Measurements from ENCODE around the genes TREX1, PFKFB4 and NCKIPSD.

- PRO-cap: no peak
Measured at GRCh38 chr3:48232620-48233298, 8.1 kb upstream of the ZNF589 start.

DNA sequence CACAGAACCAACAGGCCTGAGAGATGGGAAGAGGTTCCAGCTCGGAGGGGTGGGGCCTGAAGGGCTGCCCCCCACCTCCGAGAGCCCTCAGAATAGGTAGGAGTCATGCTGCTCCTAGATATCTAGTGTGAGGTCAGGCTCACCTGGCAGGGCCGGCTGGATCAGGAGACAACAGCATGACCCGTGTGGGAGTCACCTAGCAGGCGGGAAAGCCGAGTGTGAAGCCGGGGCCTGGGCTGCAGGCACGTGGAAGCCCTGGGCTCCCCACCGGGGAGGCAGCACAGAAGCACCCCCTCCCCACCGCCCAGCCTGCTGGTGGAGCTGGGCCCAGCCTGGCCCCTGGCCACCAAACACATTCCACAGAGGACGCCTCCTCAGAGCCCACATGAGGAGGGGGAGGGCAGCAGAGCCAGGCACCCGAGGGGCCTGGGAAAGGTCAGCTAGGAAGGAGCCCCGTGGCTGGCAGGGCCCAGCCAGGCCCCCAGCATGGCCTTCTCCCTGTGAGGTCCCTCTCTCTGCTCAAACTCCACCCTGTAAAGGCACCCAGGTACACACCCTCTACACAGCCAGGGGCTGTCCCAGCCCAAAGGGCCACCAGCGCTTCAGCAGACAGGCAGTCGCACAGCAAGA lies 4.6 kb downstream of the PLXNB1 start:
- PRO-cap: no peak

DNA sequence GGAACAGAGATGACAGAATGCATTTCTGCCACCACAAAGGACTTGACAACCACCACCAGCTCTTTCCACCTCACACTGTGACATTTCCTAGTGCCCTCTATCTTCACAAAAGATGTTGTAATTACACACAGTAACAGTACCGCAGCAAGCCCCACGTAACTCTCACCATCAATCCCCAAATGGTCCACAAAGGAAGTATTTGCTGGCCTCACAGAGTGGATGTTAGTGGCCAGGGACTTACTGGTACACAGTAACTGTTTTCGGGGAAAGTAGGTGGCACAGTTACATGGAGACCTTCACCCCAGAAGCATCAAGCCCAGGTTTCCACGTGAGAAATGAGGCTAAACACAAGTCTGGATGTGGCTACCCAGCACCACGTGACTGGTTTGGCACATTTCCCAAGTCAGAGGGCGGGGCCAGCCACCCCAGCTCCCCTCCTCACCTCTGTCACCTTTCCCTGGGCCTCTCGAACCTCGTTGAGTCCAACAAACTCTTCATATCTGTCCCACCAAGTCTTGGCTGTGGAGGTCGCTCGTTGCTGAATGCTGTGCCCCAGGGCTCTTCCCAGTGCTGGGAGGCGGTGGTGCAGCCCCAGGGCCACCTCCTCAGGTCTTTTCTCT lies 4.6 kb upstream of the PLXNB1 start:
- PRO-cap: no peak

- PRO-cap: unidirectional peak, plus-strand start at chr3:48465833; bidirectional peak, plus-strand start at chr3:48466240, minus-strand start at chr3:48466035
Measured at GRCh38 chr3:48465458-48466715, at the start of gene TREX1. TSS of gene TREX1 (plus strand) at chr3:48466230.

- PRO-cap: no peak
Measured at GRCh38 chr3:48468311-48468829, 2.3 kb downstream of the TREX1 start.

DNA sequence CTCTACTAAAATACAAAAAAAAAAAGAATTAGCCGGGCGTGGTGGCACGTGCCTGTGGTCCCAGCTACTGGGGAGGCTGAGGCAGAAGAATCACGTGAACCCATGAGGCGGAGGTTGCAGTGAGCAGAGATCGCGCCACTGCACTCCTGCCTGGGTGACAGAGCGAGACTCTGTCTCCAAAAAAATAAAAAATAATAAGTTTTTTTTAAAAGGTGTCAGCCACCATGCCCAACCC lies 6.2 kb downstream of the TREX1 start:
- PRO-cap: no peak

DNA sequence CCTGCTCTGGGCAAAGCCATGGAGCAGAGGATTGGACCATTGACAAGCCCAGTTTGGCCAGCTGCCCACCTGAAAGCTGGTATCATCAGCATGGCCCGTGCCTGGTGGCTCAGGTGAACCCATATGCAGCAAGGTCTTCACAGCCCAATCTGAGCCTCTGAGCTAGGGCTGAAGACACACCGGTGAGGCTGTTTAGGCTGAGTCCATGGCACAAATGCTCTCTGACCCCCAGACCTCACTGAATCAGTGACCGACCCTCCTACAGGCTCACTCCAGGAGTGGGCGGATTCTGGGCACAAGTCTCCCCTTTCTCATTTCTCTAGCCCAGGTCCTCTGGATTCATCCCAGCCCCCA lies 971 bp downstream of the SHISA5 start:
- PRO-cap: no peak

DNA sequence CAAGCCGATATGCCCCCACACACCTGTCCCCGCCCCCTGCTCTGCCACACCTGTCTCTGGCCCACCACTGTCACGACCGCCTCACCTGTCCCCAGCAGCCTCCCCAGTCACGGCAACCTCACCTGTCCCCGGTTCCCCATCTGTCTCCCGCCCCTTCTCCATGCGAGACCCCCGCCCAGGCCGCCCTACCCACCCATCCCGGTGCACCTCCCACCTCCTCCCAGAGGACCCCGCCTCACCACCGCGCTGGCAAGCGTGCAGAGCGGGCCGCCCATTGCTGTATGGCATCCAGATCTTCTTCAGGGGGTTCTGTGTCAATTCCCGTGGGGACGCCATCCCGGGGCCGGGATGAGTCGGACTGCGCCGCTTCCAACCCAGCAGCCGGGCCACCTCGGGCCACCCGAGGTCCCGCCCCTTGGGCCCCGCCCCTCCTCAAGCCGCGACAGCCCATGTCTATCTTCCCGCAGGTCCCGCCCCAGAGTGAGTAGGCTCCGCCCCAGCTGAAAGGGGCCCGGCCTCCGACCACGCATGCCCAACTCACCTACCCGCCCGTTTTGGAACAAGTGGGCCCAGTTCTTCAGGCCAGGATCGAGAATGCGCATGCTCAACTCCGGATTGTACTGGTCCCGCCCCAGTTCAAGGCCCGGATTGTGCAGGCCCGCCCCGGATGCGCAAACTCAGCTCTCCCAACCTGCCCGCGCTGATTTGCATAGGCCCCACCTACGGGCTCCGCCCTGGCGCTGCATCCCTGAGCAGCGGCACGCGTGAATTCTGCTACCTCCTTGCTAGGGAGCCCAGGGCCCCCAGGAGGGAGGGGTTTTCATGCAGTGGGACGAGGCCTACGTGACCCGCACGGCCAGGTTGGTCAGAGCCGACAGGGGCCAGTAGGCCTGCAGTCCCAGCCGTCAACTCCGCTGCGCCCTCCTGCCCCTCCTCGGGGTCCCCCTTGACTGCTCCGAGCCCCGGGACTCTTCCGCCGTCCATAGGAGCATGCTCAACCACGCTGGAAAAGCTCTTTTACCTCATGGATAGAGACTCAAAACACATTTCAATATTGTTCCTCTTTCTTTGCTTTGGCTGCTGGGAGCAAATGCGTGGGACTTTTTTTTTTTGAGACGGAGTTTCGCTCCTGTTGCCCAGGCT lies at the start of gene PFKFB4:
Gene PFKFB4, minus strand, starts transcription at position 362 of the 1,143 bp plus-strand sequence.
- PRO-cap: unidirectional peak, minus-strand start at position 360 of the sequence

- PRO-cap: no peak
Measured at GRCh38 chr3:48685366-48686246, at the start of gene NCKIPSD. TSS of gene NCKIPSD (minus strand) at chr3:48685915.

GRCh38 chr3:48702310-48702939 lies 14.6 kb downstream of the IP6K2 start:
- PRO-cap: no peak

- PRO-cap: no peak
Measured at GRCh38 chr3:48796249-48796846, 51.3 kb downstream of the PRKAR2A start.

GRCh38 chr3:48983297-48983676 lies 6.8 kb upstream of the P4HTM start:
- PRO-cap: no peak

DNA sequence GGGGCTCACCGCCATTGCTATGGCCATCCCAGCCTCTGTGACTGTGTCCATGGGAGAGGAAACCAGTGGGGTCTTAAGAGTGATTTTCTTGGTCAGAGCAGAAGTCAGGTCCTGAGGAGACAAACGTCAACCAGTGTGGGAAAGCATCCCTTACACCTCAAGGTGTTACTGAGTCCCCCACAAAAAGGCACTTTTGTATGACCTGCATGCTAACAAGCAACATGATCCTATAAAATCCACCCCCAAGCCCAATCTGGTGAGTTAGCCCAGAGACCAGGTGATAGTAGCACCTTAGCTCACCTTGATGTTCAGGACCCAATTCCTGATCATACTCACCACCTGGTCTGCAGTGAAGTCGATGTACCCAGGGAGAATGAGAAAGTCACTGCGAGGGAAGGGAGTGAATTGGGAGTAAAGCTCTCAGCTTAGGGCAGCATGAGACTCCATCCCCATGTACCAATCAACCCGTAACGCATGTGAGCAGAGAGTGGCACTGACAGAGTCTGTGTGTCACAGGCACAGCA lies 714 bp downstream of the IMPDH2 start:
- PRO-cap: no peak

DNA sequence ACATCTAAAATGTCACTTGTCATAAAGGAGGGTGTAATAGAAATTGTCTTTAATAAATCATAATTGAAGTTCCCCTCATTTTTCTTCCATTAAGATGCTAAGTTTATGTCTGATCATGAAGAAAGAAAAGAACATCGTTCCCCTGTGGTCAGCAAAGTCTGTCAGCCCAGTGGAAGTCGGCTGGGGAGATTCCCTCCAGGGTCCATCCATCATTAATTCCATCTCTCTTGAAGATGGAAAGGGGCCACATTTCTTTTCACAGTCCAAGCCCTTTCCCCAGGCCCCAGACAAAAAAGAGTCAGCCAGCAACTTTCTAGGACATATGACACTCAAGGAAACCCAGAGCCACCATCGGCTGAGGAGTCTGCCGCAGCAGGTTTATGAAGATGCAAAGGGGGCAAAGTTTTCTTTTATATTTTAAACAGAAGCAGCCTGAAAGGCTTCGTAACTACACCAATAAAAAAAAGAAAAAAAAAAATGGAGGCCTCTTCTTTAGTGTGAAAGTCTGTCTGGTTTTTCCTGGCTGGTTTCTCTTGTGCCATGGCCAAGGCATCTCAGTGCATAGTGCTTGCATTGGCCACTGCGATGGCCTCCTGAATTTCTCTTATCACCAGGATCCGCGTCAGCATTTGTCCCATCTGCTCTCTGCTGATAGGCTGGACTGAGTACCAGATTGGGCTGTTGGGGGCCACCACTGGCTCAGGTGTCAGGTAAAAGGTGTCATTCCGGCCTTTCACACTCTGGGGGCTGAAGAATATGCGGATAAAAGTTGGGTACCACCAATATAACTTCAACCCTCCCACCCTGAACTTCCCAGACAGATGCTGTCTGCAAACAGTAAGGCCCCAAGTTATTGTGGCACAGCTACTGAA lies 936 bp upstream of the IMPDH2 start:
- PRO-cap: no peak

- PRO-cap: no peak
Measured at GRCh38 chr3:49162216-49163067, 3.7 kb downstream of the CCDC71 start.

GRCh38 chr3:49217857-49218380 lies 18.6 kb downstream of the IHO1 start:
- PRO-cap: no peak

DNA sequence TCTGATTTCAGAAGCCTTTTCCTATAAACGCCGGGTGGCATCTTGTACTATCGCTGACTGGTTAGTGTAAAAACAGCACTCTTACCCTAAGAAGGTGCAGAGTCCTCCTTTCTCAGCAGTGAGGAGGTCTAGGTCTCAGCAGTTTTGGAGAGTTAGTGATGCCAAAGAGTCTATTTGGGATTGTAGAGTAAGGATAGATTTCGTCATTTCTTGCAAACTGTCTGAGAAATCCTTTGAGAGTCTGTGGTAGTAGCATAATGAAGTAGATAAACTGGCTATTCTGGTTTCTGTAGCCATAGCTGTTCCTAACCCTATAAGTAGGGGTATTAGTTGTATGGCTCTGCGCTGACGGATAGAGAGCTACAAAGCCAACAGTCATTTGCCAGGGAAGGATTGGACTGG lies 22.6 kb downstream of the IHO1 start:
- PRO-cap: no peak

DNA sequence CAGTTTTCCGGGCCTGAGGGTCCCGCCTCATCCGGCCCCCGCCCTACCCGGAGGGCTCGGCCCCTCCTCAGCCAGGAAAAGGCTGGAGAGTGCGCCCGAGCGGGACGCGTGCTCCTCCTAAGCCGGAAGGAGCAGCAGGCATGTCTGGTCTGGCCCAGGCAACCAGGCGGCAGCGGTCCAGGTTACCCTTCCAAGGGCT lies 131 bp upstream of the GPX1 start:
- PRO-cap: bidirectional peak, plus-strand start at position 74 of the sequence, minus-strand start outside the sequence

DNA sequence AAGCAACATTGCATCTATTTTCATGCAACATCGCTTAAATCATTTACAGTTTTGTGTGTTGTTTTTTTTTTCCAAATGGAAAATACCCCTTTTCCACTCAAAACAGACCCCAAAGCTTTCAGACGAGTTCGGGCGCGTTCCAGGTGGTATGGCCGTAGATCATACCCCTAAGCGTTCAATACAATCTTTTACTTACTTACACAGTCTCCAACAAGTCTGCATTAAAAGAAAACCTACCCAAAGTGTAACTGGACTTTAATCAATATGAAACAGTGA lies 752 bp downstream of the RHOA start:
- PRO-cap: no peak

DNA sequence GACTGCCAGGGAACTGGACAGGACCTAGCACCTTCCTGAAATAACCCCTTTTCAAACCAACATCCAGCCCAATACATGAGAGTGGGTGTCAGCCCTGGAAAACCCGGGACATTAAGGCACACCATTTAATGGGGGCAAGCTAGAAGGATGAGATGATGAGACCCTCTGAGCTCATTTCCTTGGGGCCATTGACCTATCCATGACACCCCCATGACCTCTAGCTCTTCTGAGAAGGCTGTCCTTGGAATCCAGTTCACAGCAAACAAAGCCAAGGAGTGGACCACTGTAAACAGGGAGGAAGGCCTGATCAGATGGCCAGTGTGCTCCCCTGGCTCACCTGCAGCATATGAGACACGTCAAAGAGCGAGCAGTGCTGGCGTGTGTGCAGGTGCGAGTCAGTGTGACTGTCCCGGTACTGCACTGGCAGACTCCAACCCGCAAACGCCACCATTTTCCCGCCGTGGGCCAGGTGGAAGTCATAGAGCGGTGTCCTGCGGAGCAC lies 455 bp downstream of the AMT start:
- PRO-cap: no peak